Metanephros (tissue), 2 donors: ENCODE results near the gene LBR.

DNA sequence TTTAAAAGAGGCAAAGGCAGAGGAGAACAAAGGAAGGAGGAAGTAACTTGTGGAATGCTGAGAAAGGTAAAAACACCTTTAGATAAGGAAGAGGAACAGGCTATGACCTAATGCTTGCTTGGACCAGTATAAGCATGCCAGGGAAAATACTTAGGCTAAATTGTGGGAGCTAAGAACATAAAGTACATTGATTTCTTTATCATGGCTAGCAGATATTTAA, 28.1 kb downstream of the CAPN2 start:
- RAMPAGE, long total RNA: no peak

DNA sequence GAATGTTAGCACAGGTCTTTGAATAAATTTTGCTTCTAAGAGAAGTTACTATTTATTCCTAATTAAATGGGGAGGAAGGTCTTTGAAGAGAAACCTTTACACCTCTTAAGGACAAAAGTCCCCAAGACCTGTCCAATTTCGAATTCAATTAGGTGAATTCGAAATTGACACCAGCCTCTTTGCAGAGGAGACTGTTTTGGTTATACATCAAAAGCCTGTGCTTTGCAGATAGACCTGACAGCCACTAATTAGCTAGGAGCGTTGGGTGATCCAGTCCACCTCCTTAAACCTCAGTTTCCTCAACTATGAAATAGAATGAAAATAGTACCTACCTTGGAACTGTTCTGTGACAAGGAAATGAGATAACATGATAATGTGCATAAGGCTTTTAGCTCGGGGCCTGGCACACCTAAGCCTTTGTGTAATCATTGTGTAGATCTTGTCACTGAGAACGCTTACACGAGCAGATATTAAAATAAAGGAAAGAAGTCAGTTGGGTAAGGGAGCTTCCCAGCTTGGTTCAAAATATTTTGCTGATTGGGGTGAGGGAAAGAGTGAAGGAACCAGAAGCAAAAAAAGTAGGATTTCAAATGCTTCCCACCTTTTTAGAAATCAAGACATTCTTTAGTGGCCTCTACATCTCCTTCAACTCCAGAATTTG, 28.5 kb downstream of the CAPN2 start:
- RAMPAGE, long total RNA: no peak

DNA sequence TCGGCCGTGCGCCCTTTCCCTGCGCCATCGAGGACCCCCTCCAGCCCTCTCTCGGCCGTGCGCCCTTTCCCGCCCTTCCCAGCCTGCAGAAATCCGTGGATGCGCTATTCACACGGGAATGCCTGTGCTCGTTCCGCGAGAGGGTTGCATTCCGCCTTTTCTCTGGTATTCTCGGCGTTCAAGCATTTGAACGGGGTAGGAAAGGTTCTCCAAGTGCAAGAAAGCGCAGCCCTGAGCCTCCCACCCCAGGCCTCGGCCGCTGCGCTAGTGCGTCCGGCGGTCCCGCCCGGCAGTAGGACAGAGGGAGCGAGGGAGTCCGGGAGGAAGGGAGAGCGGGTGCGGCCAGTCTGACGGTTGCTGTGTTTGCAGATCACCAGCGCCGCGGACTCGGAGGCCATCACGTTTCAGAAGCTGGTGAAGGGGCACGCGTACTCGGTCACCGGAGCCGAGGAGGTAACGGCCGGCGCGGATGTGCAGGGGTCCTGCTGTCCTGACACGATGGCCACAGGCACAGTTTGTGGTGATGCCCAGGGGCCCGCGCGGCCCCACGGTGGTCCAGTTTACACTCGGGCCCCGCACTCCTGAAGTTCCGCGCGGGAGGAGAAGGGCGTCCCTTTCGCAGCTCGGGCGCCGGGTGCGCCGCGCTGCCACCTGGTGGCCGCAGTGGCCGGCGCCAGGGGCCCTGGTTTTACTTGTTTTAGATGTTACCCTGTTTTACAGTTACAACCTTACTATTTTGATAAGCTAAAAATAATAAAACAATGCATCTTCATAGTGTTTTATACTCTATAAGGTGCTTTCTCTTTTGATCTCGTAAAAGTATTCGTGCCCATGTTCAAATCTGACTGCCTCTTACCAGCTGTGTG, 36.6 kb downstream of the CAPN2 start:
- RAMPAGE, long total RNA: no peak

- RAMPAGE, long total RNA: no peak
These were observed 46.8 kb downstream of the CAPN2 start for GRCh38 chr1:223759009-223759620.

DNA sequence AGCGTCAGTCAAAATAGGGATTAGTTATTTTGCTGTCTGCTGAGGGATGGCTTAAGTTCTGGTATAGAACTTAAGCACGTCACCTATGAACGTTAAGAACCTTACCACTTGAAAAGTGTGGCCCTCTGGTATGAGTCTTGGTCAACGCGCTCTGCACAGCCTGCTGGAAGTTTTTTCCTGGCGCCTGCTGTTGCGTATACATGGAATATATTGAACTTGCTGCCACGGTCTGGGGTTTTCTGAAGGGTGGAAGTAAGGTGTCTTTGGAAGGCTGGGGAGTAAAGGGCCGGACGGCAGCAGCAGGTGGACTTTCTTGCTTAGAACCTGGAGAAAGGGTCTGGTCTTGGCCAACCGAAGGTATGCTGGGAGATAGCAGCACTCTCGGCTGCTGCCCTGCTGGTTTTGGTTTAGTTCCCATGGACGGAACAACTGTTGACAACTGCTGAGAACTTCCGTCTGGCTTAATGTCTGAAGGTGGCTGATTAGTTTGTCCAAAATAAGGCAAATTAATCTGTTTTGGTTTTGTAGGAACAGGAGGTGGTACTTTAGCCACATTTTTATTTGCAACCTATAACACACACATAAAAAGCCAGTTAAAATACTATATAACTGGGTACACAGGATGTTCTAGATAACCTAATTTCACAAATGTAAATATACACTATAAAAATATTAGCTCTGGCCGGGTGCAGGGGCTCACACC, 47.5 kb downstream of the TP53BP2 start:
- RAMPAGE, long total RNA: no peak

GRCh38 chr1:223825676-223826255, 20.0 kb downstream of the TP53BP2 start:
- RAMPAGE, long total RNA: no peak

DNA sequence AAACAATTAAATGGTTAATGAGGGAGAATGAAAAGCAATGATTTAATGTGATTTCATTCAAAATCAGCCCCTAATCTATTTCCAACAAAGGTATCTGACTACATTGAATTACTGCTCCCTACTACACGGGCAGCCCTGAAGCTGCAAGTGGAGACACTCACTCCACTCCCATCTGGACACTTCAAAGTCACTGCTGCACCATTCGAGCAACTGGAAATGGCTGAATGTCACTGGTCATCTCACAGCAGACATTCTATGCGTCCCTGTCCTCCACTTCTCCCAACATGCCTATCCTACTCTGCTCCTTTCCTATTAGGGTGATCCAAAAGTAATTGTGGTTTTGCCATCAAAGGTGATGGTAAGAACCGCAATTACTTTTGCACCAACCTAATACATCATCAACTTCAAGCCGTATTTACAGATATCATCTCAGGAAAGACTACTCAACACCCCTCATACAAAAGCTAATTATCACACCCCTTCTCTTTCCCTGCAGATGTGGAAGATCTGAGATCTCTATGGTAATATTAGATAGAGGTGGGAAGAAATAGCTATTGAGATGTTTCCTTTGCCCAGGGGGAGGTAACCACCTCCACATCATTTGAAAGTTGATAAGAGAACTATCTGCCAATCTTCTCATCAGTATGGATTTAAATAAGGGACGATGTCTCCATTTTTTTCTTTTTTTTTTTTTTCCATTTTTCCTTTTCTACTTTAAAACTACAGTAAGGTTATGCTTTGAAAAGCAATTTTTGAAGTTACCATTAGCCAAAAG, 7.2 kb downstream of the TP53BP2 start:
- RAMPAGE, long total RNA: no peak

DNA sequence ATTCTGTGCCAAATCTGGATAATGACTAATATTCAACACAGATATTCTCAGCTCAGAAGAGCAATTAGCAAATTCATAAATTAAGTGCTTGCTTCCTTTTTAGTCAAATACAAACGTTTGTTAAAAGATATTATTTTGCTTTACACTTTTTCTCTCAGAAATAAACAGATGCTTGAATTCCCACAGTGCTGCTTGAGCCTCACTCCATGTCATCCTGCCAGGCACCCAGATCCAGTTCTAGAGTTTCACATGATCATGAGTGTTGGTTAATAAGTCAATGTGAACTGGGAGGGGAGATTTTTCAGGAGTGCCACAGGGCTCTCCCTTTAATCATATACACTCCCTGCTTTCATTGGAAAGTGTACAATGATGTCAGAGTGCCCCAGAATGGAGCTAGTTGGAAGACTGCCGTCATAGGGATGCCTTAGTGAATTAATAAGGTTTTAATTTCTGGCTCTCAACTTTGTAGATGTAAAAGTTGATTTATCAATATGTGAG, 69.8 kb upstream of the TP53BP2 start:
- RAMPAGE, long total RNA: no peak

- RAMPAGE, long total RNA: no peak
These were observed 29.5 kb downstream of the DEGS1 start for GRCh38 chr1:224212434-224213073.

- RAMPAGE, long total RNA: no peak
These were observed 349 bp upstream of the NVL start for GRCh38 chr1:224330272-224330769.

DNA sequence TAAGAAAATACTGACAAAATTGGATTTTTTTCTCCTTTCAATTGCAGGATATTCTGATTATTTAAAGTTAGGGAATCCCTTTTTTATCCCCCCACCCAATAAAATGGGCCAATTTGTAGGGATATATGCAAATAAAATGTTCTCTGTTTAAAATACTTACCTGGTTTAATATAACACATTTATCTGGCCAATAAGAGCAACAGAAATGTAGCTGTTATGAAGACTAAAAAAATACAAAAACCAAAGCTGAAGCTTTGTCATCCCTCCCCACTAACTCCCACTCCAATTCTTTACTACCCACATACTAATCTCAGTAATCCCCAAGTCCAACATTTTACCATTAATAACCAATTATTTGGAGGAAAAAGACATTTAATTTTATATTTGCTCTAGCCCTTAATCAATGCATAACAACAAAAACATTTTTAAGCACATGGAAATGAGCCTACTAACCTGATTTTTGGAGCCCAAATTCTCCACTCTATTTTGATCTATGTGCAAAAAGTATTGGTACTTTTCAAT, 30.0 kb downstream of the CNIH4 start:
- RAMPAGE, long total RNA: no peak

- RAMPAGE, long total RNA: no peak
These were observed 63.8 kb upstream of the WDR26 start for GRCh38 chr1:224497895-224499209.

GRCh38 chr1:225426434-225426889, 1.4 kb downstream of the LBR start:
- RAMPAGE, long total RNA: no peak

DNA sequence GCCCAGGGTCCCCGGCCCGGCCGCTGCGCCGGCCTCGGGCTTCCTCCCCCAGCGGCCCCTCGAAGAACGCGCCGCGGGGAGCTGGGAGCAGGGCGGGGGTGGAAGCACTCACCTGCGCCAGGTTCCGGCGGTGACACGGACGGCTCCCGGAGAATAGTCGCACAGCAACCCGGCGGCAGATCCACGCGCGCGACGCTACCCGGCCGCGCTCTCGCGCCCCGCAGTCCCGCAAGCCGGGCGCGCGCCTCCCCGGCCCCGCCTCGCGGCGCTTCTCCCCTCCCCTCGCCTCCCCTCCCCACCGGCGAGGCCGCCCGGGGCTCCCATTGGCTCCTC, at the start of gene LBR:
TSS of gene LBR (minus strand) at position 197 of the 333 bp plus-strand sequence.
- RAMPAGE, long total RNA: start-site peak on the minus strand centred at position 200 of the sequence, 83 bp wide, 1,041 and 189 reads in 2 replicates

DNA sequence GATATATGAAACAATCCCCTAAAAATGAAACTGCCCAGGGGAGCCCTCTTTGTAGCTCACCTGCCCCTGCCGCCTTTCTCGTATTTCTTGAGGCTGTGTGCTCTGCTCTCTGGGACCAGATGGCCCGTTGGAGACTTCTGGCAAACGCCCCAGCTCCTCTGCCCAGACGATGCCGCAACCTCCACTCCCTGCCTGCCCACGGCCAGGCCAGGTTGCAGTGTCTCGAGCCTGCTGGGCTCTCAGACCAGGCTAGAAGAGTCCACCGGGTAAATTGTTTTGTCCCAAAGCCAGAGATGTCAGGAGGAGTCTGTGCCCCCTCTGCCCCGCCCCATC, 33.6 kb upstream of the LBR start:
- RAMPAGE, long total RNA: no peak

DNA sequence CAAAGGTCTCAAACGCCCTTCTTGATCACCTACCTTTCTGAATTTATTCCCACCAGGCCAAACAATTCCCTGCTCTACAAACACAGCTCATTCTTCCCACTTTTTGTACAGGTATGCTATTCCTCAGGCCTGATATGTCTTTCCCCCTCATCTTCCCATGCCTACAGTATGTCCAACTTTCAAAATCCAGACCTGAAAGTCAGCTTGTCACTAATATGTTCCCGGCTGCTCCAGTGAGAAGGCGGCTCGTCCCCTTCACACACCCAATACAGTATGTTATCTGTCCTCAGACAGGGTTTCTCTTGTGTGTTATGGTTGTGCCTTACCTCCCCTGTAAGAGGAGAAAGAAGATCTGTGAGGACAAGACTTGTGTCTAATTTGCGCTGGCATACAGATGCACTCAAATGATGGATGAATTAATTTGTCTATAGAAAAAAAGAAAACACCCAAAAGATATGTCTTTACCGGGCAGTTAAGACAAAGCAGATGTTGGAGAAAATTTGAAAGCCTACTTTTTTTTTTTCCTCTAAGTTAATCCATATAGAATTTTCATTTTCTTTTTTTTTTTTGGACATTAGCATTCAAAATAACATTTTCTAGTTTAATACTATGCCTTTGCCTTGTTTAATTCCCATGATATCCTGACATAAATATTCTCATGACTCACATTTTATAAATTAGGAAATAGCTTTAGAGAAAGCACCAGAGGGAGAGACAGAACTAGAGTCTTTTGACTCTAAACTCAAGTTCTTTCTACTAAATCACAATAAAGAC, 105.1 kb downstream of the ENAH start:
- RAMPAGE, long total RNA: no peak

DNA sequence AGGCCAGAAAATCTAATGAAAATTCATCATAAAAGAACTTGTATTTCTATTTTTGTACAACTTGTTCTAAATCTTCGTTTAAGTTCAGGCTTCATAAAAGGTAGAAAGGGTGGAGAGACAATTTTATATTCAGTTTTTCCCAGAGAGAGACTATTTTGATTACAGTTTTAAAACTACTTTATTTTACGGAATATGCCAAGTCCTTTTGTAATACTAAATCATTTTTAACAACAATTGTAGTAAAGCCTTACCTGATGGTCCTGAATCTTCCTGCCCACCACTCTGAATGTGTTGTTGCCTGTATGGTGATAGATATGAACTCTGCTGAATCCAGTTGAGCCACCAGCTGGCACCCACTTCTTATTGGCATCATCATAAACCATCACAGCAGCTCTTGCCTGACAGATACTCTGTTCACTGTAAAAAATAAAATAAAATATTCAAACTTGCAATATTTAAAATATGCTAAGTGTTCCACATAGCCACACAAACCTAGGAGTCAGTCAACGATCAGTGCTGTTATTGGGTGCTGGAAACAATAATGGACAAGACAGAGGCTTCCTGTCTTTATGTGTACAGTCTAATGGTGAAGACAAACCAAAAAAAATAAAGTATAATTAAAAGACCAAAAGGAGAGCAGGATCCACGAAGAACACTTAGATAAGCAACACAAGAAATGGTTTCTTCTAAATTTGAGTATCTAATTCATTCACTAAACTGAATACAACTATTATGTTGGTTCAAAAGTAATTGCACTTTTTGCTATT, 85.7 kb downstream of the ENAH start:
- RAMPAGE, long total RNA: no peak

- RAMPAGE, long total RNA: no peak
These were observed 56.2 kb upstream of the ENAH start for GRCh38 chr1:225709120-225709625.

GRCh38 chr1:225777974-225778761, 542 bp downstream of the SRP9 start:
- RAMPAGE, long total RNA: no peak

- RAMPAGE, long total RNA: no peak
These were observed 15.3 kb downstream of the EPHX1 start for GRCh38 chr1:225824879-225825991.